Mammary microvascular endothelial cell (primary cell): ENCODE results near the genes MAGEA2B, ZNF275, PLXNB3 and SRPK3.

DNA sequence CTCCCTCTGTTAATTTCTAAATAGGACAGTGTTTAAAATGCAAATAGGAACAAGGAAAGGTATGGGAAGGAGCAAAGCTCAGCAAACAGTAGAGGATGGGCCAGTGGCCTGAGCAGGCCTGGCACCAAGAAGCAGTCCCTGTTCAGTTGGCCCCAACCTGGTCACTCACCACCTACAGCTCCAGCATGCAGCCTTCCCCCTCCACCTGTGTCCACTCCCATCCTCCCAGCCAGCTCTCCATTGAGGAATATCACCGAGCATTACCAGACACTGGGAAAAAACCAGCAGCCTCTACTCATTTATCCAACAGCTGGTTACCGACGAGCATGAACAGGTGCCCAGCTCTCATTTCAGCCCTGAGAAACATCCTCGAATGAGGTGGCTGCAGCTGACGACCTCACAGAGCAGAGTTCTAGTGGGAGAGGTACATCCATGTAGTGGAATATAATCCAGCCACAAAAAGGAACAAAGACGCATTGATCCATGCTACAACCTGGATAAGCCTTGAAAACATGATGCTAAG, 25.6 kb downstream of the CD99L2 start:
- RAMPAGE, long total RNA: no peak

DNA sequence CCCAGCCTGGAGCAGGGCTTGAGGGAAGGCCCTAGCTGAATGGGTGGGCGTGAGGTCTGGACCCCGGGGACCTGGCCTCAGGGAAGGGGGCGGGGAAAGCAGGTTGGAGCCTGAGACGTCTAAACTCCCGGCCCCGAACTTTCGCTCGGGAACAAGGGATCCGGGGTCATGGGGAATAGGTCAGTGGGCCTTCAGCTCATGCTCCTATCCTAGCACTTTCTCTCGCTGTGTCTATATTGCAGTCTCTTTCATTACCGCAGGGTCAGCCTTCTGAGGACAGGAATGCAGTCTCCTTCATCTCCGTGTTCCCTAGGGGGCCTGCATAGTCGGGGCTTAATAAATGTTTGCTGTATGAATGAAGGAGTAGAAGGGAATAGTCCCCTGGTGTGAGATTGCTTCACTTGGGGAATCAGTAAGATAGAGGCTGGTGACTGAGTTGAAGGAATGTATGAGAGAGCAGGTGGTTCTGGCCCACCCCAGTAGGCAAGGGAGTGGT, 443 bp downstream of the VMA21 start:
- RAMPAGE, long total RNA: no peak

GRCh38 chrX:151703291-151703695, 8.0 kb downstream of the PRRG3 start:
- RAMPAGE, long total RNA: no peak

DNA sequence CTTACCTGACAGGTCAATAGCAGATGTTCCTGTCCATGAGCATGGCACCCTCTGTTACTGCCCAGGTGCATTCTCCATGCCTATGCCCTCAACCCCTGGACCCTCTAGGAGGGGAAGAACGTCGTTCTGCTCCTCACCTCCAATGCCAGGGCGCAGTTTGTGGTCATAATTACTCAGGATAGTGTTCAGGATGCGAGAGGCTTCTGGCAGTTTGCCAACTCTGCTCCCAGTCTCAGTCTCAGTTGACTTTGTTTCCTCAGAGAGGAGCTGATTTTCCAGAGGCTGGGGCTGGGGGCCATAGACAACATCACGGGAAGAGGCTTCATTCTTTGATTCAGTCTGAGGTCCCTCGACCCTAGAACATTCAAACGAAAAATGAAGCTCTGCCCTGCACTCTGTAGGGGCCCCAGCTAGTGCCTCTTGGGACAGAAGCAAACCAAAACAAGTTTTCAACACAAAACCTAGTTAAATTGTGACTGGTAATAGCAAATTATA, 4.4 kb downstream of the GABRE start:
- RAMPAGE, long total RNA: no peak

DNA sequence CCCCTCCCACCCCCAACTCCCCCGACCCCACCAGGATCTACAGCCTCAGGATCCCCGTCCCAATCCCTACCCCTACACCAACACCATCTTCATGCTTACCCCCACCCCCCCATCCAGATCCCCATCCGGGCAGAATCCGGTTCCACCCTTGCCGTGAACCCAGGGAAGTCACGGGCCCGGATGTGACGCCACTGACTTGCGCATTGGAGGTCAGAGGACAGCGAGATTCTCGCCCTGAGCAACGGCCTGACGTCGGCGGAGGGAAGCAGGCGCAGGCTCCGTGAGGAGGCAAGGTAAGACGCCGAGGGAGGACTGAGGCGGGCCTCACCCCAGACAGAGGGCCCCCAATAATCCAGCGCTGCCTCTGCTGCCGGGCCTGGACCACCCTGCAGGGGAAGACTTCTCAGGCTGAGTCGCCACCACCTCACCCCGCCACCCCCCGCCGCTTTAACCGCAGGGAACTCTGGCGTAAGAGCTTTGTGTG, at the start of gene MAGEA2B:
MAGEA2B (plus strand) TSS at position 239 of the 484 bp plus-strand sequence.
- RAMPAGE, long total RNA: no peak

DNA sequence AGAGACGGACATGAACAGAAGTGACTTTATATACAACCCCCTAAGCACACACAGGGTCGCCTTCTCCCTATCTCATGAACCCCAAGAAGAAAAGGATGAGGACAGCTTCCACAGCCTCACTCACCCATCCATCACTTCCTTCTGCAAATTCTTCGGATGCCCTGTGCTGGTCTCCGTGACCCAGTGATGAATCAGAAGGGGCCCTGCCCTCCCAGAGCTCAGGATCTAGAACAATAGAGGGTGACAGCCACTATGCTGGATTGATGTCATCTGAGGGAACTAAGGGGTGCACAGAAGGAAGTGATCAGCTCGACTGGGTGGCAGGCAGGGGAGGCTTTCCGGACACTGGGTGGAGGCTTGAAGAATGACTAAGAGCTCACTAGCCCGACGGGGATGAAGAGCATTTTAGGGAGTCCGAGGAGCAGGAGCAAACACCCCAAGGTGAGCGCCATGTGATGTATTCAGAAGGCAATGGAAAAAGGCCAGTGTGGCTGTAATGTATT, 1.4 kb upstream of the ZNF185 start:
- RAMPAGE, long total RNA: no peak

GRCh38 chrX:152945099-152945942, 47.5 kb downstream of the ZNF185 start:
- RAMPAGE, long total RNA: no peak

GRCh38 chrX:153226297-153226536, 39.7 kb upstream of the PWWP4 start:
- RAMPAGE, long total RNA: no peak

GRCh38 chrX:153333610-153334656, at the start of gene ZNF275:
Gene ZNF275, plus strand, starts transcription at chrX:153334153.
- RAMPAGE, long total RNA: no peak

DNA sequence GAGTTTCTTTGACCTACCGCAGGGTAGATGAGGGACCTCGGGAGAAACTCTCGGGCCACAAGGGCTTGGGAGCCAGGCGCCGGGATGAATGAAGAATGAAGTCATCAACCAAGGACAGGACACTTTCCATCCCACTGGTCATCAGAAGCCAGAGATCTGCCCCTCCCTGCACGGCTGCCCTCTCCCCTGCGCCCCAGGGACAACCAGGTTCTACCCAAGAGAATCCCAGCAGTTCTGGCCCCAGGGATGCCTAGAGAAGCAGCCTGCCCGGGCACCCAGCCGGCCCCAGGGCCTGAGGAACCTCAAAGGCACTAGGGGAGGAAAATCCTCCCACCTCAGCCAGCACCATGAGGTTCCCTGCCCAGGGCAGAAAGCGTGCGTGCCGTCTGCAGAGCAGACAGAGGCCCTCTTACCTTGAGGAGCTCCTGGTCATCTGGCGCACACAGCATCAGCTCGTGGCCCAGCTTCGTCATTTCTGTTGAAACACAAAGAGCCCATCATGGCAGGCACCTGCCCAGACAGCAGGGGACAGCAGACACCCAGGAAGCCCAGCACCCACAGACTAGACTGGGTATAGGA, 8.1 kb downstream of the HAUS7 start:
- RAMPAGE, long total RNA: no peak

DNA sequence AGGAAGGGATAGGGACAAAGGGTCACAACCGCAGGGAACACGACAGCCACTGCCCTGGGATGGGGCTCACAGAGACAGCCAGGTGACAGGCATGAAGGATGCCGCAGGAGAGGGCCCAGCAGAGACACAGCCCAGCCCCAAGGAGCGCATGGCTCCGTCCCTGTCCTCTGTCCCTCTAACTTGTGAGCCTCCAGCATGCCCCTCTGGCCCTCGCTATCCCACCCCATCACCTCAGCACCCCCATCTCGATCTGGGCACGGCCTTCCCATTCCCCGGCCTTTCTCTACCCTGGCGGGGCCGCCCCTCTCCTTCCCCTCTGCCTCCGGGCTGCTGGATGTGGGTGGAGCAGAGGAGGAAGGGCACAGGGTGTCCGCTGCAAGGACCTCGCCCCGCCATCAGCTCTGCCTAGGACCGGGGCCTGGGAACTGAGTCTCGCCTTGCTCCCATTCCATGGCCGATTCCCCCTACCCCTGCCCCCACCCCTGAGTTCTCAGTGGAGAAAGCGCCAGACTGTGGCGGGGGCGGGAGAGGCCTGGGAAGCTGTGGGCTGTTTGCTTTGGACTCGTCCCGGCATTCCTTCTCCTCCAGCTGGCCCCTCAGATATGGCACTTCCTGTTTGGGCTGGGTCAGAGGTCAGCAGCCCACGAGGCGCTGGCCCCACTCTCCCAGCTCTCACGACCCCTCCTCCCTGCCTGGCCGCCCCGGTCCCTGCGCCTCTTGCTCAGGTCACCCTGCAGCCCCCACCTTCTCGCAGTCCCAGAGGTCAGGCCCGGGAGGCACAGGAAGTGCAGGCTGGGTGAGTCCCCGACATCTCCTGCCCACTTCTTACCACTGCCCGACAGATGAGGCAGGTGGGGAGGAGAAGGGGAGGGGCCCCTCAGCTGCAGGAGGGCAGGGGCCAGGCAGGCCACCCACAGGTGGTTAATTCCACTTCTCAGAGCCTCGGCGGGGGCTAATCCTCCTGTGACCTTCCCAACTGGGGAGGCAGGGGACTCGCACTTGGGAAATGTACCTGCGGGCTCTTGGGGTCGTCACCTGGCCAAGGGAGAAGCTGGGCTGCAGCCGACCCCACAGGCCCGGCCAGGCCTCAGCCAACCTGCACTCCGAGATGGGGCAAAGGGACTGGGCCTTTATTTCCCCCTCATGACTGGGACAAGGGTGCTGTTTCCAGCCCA, 6.4 kb upstream of the BGN start:
- RAMPAGE, long total RNA: no peak

GRCh38 chrX:153588648-153588942, 10.3 kb downstream of the CCNQ start:
- RAMPAGE, long total RNA: no peak

GRCh38 chrX:153622640-153623410, 23.9 kb upstream of the CCNQ start:
- RAMPAGE, long total RNA: no peak

DNA sequence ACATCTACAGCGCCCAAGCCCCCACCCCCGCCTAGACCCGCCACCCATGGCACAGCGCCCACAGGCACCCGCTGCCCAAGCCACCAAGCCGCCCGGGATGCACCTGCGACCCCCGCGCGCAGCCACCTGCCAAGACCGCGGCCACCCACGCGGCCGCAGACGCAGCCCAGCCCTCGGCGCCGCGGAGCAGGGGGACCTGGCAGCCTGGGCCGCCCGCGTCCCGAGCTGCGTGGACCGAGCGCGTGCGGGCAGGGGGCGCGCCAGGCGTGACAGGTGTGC, 260 bp downstream of the PNCK start:
- RAMPAGE, long total RNA: no peak

DNA sequence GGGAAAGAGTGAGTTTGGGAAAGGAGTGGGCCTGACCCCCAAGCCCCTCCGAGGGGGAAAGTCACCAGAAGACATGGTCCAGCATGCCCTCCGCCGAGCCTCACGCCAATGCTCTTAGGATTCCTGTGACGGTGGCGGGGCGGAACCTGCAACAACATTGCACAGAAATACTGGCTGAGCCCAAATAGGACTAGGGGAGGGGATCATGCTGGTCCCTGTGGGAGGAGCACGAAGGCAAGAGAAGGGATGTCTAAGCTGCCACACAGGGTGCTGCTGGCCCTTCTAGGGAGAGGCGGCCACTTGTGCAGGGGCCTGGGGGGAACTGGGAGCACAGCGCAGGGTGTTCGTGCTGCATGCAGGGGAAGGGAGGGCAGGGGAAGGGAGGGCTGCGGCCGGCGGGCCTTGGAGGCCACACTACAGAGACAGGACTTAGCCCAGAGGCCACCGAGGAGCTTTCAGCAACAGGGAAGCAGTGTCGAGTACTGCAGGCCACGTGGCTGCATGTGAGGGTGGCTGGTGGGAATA, 19.2 kb upstream of the PLXNB3 start:
- RAMPAGE, long total RNA: no peak

GRCh38 chrX:153763965-153764368, at the start of gene PLXNB3:
Gene PLXNB3, plus strand, starts transcription at chrX:153764249.
- RAMPAGE, long total RNA: no peak

- RAMPAGE, long total RNA: no peak
Measured at GRCh38 chrX:153780574-153781188, at the start of gene SRPK3. Gene SRPK3, plus strand, starts transcription at chrX:153781041.

DNA sequence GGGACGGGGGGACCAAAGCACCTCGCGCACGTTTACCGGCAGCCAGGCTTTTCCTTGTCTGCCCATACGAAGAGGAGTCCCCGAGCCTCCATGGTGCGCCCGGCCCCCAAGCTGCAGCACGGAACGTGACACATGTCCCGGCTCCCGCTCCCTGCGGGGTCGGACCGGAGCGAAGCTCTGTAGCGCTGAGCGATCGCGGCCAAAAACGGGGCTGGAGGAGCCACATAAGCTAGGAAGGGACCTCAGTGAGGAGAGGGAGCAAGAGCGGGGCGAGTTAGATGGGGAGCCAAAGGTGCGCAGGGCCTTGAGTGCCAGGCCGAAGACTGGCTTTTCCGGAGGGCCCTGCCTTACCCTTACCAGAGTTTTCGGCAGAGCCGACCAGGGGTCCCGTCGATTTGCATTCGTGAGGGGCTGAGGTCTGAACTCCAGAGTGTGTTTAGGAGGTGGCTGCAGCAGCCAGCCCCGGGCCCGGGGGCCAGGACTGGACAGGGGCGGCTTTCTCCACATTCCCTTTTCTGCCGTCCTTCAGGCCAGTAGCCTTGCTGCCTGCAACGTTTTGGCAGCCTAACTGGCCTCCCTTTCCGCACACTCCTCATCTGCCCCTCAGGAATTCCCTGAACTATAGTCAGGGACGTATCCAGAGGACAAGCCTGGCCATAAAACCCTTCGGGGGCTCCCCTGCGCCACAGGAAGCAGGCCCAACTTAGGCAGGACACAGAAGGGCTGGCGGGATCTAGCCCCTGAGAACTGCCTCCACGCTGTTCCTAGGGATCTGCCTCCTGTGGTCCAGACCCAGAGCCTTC, 628 bp downstream of the SSR4 start:
- RAMPAGE, long total RNA: no peak

DNA sequence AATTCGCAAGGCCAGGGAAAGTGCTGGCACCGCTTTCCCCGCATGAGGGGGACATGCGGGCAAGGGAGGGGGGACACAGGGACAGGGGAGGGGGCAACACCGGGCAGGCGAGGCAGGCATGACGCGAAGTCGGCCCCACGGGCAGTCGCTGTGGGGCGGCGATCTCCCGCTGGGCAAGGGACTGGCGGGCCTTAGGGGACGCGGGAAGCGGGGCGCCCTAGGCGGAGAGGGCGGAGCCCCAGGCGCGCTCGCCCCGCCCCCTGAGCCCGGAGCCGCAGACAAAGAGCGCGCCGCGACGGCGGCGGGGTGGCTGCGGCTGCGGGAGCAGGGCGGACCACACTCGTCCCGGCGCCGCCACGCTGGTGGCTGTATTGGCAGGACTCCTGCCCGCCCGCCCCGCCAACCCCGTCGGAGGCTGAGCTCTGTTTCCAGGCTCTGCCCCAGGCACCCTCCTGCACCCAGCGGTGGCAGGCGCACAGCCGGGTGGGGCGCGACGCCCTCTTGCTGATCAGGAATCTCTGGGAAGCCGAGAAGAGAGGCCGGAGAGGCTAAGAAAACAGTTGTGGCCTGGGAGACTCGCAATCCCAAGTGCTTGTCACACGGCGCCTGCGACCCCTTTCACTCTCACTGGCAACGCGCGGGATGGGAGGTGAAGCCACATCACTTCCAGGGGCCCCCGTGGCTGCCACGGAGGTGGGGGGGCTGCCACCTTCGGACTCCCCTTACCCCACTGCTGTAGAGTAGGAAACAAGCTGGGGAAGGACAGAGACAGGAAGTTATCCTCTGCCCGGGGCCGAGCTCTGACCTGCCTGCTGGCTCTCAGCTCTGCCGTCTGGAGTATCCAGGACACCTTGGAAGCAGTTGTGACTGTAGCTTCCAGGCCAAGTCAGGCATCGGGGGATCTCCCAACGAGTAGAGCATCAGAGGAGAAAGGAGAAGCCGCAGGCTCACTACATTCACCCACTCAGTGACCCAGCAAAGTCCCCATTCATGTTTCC, 11.2 kb downstream of the PDZD4 start:
- RAMPAGE, long total RNA: no peak

DNA sequence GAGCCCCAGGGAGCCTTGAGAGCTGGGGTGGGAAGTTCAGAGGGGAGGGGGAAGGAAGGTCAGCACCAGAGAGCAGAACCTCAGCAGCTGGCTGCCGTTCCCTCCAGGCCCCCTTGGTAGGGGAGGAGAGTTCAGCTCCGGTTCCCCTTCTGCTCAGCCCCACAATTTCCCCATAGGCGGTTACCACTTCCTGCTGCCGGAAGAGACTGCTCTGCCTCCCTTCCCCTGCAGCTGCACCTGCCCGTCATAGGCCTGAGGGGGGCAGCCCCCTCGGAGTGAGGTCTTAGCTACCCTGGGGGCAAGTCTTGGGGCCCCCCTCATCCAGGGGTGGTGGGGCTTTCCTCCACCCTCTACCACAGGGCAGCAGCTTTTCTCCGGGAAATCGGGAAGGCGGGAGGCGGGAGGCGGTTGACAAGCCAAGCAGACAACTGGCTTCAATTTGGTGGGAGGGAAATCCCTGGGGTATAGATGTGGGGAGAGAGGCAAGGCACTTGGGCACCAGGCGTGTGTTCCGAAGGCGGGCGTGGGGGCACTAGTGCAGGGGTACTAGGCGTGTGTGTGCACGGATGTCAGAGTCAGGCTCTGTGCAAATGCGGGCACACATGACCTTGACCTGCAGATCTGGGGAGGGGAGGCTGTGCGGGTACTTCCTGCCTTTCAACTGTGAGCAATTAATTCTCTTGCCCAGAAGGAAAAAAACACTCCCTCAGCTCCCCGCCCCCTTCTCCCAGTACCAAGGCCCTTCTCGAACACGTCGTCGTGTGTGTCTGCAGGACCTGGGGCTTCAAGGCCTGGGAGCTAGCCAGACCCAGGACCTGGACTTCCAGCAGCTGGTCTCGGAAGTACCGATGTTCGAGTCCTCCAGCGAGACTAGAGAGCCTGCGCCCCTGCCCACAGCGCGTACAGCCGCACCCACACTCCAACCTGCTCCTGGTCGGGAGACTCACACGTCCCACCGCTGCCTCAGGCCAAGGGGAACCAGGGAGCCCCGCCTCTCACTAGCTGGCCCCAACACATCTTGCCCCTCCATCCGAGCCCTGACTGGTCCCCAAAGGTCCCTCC, 1.0 kb upstream of the ARHGAP4 start:
- RAMPAGE, long total RNA: no peak